Skeletal muscle cell (primary cell): ENCODE results near the gene SLC13A4.

GRCh38 chr7:135662762-135663654 is 694 bp downstream of the STMP1 start:
- RRBS: no CpG with 5 or more reads among the region's 32 CpGs

DNA sequence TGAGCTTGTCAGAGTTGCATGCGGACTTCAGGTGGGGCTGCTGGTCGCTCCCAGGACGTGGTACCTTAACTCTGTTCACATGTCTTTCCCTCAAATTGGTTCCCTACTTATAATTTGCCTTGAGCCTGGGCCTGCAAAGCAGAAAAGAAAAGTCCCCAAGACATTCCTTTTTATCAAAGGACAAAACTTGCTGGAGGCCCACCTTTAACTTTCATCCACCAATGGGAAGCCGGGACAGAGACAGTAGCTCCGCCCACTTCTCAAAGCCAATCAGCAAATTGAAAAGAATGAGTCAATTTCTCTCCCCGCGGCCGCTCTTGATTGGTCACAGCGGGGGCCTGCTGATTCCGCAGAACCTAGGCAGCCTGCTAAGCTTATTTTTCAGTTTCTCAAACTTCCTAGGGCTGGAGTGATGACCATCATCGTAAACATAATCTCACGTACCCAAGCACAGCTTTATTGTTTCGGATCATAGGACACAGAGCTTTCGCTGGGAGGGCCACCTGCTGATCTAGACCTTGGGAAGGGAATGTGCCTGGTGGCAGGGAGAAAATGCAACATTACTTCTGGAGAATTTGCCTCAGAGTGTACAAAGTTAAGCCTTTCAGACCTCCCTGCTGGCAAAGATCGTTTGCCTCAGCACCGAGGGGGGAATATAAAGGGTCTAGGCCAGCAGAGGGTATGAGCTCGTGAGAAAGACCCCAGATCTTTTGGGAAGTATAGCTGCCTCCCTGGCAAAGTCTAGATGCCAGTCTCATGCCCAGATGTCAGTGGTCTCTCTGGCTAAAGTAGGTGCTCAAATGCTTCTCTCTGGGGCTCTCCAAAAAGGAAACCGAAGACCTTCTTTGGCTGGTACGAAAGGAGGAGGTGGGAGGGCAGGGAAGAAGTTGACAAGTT is at the start of gene SLC13A4:
Gene SLC13A4 (minus strand): TSS at position 142 of the 897 bp plus-strand sequence.
- RRBS: no CpG with 5 or more reads among the region's 19 CpGs

DNA sequence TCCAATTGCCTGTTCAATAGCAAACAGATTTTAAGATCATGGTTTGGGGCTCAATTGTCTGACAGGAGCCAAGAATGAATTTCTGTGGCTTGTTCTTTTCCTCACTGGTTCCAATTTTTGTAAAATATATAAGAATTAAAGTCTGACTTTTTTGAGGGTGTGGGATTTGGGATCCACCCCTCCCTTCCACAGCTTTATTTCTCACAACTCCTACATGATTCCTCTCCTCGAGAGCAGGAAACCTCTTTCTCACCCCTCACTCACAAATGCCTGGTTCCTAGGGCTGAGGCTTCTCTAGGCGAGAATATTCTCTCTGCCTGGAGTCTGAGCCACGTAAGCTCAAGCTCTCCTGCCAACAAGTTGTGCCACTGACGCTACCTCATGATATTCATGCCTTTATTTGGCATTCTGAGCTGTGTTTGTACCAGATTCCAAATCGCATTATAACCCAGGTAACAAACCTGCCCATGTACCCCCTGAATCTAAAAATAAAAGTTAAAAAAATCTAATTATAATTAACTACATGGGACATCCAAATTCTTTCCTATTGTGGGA is 20.8 kb upstream of the FAM180A start:
- RRBS: no CpG with 5 or more reads among the region's 5 CpGs

GRCh38 chr7:137579902-137580158 is 236.3 kb upstream of the PTN start:
- RRBS: no CpG with 5 or more reads among the region's 1 CpG

- RRBS: no CpG with 5 or more reads among the region's 5 CpGs
These were observed 25.0 kb upstream of the DGKI start for GRCh38 chr7:137871669-137872274.

GRCh38 chr7:137953521-137954255 is 48.2 kb downstream of the CREB3L2 start:
- RRBS: no CpG with 5 or more reads among the region's 7 CpGs

DNA sequence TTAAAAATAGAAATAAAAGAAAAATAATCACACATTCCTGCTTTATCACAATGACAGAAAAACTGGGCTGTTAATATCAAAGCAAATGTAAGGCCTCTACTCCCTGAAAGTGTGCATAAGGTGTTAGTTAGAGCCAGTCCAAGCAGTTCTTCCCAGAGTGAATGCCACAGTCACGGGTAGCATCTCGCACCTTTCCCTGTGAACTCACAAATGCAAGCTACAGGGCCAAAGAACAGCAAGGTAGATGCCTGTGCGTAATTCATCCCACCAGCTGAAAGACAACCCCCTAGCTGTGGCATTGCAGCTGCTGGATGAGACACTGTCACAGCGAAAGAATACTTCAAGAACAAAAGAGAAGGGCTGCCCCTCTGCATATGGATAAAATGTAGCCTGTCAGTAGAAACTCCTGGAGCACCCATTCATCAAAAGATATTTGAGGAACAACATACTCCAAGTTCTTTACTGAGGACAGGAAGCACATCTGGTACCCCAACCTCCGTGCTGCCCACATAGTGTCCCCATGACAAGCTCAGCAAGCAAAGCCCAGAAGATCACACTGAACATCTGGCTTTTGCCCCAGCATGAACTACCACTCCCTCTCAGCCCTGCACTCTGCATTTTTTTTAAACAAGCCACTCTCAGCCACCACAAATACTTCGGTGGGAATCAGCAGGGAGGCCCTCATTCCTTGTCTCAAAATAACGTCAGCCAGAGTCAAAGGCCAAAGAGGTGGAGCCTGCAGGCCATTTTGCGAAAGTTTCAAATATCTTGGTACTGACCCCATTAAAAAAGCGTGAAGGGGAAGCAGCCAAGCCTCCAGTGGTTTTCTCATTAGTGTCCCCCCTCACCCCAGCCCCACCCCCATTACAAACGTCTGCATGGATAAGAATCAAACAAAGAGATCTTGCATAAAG is 1.8 kb downstream of the CREB3L2 start:
- RRBS: no CpG with 5 or more reads among the region's 10 CpGs

DNA sequence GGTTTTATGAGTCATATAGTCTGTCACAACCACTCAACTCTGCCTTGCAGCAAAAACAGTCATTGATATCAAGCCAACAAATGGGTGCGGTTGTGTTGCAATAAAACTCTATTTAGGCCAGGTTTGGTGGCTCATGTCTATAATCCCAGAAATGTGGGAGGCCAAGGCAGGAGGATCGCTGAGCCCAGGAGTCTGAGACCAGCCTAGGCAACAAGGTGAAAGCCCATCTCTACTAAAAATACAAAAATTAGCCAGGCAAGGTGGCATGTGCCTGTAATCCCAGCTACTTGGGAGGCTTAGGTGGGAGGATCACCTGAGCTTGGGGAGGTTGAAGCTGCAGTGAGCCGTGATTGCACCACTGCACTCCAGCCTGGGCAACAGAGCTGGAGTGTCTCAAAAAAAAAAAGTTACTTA is 66.8 kb upstream of the ATP6V0A4 start:
- RRBS: no CpG with 5 or more reads among the region's 3 CpGs

DNA sequence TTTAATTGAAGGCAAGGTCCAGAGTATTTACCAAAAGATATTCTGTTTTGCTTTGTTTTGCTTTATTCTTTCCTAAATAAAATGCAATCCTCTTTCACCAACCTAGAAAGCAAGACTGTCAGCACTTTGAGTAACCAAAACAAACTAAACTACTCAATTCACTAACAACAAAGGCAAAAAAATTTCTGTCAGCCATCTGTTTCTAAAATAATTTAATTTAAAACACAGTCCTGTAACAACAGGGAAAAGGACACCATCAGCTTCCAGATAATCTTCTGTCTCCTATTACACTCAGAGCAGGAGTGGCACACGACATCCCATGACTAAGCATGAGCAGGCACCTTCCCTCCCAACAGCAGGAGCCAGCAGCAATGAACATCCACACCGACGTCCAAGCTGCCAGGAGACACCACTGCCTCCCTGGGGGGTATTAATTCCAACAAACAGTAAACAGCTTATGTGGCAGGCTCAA is 45.8 kb downstream of the KIAA1549 start:
- RRBS: no CpG with 5 or more reads among the region's 3 CpGs

DNA sequence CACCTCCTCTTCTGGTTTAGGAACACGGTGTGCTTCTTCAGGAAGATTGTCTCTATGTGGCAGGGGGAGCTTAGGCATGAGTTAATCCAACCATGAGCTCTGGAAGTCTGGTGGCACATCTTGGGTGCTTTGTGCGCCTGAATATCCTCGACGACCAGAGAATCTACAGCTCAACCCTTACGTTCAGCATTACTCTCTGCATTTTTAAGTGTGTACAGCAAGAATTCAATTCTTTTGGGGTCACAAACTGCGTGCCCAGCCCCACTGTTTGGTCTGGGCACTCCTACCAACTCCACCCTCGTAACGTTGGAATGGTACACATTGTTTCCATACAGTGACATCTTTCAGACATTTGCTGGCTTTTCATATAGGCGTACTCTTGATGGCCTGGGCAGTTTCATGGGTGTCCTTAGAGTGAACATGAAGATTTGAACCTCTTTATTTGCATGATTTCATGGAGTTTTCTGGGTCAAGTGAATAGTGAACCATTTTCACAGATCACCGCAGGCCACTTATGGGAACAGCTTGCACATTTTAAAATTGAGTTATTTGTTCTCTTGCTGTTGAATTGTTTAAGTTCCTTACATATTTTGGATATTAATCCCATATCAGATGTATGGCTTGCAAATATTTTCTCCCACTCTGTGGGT is 13.8 kb upstream of the ZC3HAV1L start:
- RRBS: no CpG with 5 or more reads among the region's 10 CpGs

DNA sequence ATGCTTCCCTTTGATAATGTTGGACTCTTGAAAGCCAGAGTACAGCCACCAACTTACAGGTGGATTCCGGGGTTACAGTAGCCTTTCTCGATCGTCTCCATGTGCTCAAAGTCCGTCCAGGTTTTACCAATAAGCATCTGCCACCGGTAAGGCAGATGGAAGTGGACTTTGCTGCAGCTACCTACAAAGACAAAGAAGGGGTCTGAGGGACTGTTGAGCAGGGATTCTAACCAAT is 33.4 kb downstream of the ZC3HAV1 start:
- RRBS: 77% methylated on average over 5 of the region's 5 CpGs

DNA sequence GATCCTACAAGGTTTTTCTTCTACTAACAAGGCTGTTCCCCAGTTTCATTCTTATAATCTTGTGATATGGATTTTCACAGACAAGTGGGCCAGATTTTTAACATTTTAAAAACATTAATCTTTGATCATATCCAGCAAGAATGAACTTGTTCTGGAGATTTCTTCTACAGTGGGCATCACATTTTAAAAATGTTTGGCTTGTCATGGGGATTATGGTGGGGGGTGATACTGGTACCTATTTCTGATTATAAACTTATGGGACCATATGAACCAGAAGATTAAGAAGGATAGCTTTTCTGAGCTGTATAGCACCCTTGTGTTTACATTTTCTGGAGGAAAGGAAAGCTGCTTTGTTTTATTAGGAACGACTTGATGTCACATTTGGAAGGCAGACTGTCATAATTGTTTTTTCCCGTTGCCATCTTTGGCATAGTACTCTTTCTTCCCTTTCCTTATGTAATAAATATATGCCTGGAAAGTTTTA is 9.9 kb downstream of the LUC7L2 start:
- RRBS: no CpG with 5 or more reads among the region's 2 CpGs

- RRBS: no CpG with 5 or more reads among the region's 3 CpGs
These were observed 34.1 kb downstream of the LUC7L2 start for GRCh38 chr7:139393577-139394372.

GRCh38 chr7:139402018-139402312 is 42.3 kb downstream of the LUC7L2 start:
- RRBS: no CpG with 5 or more reads among the region's 3 CpGs

DNA sequence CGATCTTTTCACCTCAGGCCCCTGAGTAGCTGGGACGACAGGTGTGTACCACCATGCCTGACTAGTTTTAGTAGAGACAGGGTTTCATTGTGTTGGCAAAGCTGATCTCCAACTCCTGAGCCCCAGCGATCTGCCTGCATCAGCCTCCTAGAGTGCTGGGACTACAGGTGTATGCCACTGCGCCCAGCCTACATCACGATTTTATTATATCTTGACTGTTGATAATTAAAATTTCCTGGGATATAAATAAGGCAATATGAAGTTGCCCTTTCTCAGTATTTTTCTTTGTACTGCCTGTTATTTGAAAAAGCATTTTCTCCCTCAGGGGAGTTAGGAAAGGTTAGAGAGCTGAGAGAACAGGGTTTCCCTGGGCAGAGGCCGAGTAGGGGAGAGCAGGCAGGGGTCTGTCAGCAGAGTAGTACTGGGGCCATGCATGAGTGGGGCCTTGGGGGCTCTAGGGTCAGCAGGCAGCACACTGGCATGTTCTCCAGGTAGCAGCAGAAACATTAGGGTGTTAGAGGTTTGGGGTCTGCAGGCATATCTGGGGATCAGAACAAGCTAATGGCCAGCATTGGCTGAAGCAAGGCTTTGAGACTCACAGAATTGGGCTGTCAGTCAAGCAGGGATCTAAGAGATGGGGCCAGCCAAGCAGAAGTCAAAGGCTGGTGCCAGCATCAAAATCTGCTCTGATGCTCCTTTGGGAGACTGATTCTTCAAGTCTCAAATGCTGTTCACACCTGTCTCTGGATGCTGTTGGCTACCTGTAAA is 56.5 kb downstream of the KLRG2 start:
- RRBS: no CpG with 5 or more reads among the region's 6 CpGs

DNA sequence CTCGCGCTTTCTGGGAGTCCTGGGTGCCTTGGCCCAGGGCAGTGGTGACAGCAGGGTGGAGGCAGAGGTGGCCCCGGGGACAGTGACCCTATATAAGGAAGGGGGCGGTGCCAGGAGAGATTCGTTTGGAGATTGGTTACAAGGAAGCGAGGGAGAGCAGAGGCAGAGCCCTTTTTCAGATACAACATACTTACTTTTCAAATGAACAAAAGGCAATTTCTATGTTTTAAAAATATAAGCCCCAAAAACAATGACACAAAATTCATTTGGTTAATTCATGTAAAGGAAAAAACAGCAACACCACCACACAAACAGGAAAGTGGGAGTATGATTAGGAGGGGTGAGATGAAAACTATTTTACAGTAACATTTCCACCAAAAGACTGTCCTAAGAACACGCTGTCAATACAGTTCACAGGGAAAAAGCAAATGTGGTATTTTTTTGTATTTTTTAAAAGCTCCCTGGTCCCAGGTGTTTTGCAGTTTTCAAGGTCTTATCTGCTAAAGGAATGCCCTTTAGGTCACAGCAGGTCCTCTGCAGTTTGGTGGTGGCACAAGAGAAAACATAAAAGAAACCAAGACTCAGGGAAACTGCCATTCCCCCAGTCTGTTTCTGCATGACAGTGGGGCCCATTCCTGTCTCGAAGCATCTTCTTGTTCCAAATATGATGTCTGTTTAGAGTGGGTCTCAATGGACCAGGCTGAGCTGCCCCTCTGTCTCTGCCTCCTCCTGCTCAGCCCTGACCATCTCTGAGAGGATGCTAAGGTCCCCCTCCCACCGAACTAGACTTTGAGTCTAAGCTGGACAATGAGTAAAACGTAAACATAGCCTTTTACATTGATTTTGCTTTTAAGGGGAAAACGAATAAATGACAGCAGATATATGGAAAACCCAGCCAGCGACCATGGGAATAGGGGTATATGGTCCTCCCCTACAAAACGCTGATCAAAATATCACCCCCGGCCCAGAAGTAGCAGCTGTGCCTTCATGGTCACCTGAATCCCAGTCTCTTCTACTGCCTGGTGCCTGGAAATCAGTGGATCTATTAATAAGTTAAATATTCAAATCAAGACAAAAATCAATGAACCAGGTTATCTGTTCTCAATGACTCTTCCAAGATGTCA is 40.2 kb downstream of the CLEC2L start:
- RRBS: no CpG with 5 or more reads among the region's 14 CpGs

DNA sequence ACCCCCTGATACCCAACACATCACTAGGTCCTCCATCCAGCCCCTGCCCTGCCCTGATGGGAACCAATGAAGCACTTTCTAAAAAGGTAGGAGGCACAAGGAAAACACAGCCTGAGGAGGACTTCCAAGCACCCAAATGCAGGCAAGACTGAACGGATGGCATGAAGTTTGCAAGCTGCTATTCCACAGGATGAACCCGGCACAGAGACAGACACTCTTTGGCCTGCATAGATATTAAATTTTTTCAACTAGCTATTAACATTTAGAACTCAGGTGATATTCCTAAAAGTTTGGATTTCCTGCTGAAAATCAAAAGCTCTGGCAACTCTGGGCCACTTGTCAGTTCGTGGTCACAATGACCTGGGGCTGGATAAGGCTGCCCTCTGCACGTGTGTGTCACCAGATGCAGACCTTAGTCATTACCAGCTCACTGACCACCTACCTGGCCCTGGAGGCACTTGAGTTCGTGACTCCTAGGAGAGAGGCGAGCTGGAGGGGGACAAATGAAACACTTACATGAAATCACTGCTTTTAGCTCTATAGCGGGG is 126.6 kb downstream of the HIPK2 start:
- RRBS: no CpG with 5 or more reads among the region's 7 CpGs

GRCh38 chr7:139691224-139691592 is 86.6 kb downstream of the HIPK2 start:
- RRBS: no CpG with 5 or more reads among the region's 5 CpGs

GRCh38 chr7:139702740-139704014 is 74.6 kb downstream of the HIPK2 start:
- RRBS: no CpG with 5 or more reads among the region's 15 CpGs